HepG2 (cell line): ENCODE measurements around a stretch of chr6.

DNA sequence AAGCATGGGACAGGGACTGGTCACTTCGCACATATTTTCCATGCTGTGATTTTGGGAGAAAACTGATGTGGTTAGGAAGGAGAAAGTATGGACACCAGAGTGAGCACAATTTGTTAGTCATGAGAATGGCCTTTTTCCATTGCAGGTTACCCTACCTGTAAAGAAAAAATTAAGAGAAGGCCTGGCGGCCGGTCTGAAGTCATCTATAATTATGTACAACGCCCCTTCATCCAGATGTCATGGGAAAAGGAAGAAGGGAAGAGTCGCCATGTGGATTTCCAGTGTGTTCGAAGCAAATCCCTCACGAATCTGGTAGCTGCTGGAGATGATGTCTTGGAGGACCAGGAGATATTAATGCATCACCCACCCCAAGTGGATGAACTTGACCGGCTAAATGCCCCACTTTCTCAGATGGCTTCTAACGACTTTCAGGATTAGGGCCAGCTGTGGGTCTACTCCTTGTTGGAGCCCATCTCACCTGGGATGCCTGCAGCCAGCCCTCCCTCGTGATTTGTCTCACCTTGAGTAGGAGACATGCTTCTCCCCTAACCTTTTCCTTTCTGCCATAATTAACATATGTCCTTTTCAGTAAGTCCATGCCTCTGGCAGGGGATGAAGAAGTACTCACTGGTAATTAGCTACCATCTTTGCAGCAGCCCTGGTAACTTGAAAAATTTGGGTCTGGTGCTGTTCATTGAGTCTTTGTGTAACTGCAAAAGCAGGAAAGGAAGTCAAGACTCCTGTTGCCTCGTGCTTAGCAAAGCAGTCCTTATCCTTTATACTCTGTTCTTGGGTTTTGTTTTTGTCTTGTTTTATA is 44.1 kb downstream of the KCTD20 start:
- RRBS, 2 experiments: no CpG with 5 or more reads among the region's 11 CpGs
CAGE:
- cytosol, long polyA minus RNA: no peak
- cytosol, long polyA plus RNA: no peak
- long polyA plus RNA: no peak
- nucleus, long polyA minus RNA: no peak
- nucleus, long polyA plus RNA: no peak

DNA sequence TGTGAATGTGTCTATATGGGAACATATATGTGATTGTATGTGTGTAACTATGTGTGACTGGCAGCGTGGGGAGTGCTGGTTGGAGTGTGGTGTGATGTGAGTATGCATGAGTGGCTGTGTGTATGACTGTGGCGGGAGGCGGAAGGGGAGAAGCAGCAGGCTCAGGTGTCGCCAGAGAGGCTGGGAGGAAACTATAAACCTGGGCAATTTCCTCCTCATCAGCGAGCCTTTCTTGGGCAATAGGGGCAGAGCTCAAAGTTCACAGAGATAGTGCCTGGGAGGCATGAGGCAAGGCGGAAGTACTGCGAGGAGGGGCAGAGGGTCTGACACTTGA is 29.8 kb downstream of the SRSF3 start:
- RRBS, 2 experiments: no CpG with 5 or more reads among the region's 7 CpGs
CAGE:
- cytosol, long polyA minus RNA: no peak
- cytosol, long polyA plus RNA: no peak
- long polyA plus RNA: no peak
- nucleus, long polyA minus RNA: no peak
- nucleus, long polyA plus RNA: no peak

GRCh38 chr6:36677688-36678252 is 744 bp upstream of the CDKN1A start:
- RRBS, 2 experiments: no CpG with 5 or more reads among the region's 5 CpGs
CAGE:
- cytosol, long polyA minus RNA: no peak
- cytosol, long polyA plus RNA: no peak
- long polyA plus RNA: start-site peak on the minus strand at chr6:36677931-36677986, 13 and 22 reads in 2 replicates
- nucleus, long polyA minus RNA: no peak
- nucleus, long polyA plus RNA: start-site peak on the minus strand at chr6:36677890-36678020, 20 and 13 reads in 2 replicates

DNA sequence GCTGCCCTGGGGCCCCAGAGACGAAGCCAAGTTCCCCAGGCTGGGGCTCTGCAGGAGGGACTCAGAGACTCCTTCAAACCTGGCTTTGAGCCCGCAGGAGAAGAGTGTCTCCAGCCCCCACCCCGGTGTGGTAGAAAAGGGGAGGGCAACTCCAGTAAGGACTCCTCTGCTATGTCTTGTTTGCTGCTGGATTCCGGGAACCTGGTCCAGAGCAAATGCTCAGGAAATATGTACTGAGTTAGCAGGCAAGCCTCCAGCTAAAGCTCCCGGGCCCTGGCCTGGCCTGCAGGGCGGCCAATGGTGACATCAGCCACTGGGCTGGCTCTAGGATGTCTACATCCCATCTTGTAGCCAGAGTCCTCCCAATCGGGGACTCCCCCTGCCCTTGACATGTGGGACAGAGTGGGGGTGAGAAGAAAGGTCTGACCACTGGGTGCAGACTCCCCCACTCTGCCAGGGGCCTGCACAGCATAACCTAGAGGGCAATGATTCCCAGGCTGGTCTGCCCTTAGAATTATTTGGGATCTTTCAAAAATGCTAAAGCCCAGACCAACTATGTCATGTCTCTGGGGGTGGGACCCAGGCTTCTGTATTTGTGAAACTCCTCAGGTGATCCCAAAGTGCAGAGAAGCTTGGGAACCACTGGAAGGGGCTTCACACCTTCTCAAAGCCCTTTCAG is 38.1 kb downstream of the RAB44 start:
- RRBS, 2 experiments: 12 to 14% methylated on average over 3 of the region's 7 CpGs
CAGE:
- cytosol, long polyA minus RNA: no peak
- cytosol, long polyA plus RNA: no peak
- long polyA plus RNA: no peak
- nucleus, long polyA minus RNA: no peak
- nucleus, long polyA plus RNA: no peak

DNA sequence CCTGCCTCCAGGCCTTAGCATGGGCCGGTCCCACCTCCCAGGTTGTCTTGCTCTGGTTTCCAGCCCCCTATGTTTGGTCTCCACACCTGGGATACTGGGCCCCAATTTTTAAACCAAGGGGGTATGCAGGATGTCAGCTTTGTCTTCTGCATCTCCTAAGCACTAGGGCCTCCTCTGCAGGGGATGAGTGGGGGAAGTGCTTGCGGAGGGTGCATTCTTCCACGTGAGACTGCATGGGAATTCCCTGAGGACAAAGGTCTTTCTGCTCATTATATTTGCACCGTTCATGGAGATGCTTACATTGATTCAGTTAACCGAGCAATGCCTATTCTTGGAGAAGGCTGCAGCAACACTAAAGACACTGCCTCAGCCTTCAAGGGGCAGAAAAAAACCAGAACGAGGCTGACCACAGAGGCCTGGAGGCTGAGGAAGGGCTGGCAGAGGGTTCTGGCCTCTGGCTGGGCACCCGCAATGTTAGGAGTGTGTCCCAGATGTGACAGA is 45.4 kb downstream of the RAB44 start:
- RRBS, 2 experiments: 17 to 22% methylated on average over 1 of the region's 7 CpGs
CAGE:
- cytosol, long polyA minus RNA: no peak
- cytosol, long polyA plus RNA: no peak
- long polyA plus RNA: no peak
- nucleus, long polyA minus RNA: no peak
- nucleus, long polyA plus RNA: no peak

DNA sequence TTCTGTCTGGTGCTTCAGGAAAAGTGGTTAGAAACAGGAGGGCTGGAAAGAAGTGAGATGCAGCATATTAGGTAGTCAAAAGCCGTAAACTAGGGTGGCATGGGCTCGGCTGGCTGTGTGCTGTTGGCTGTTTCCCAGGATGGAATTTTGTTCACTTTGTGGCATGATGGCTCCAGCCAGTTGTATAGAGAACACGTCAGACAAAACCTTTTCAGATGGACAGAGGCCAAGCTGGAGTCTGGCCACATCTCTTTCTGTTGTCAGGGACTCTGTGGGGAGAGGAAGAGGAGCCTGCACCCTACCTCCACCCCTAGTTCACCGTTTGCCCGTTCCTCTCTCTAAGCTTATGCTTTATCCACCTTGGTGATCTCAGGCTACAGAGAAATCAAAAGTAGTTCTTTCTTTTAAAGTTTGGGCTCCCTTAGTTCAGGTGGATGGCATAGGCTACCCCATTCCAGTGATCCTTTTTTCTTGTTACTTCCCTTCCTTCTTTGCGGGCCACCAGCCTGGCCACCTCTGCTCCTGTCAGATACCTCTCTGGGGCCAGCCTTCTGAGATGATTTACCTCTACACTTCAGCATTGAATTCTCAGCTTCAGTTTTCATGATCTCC is 22.1 kb downstream of the C6orf89 start:
- RRBS, 2 experiments: no CpG with 5 or more reads among the region's 6 CpGs
CAGE:
- cytosol, long polyA minus RNA: no peak
- cytosol, long polyA plus RNA: no peak
- long polyA plus RNA: no peak
- nucleus, long polyA minus RNA: no peak
- nucleus, long polyA plus RNA: no peak

GRCh38 chr6:36912559-36913106 is 26.9 kb downstream of the C6orf89 start:
- RRBS, 2 experiments: no CpG with 5 or more reads among the region's 11 CpGs
CAGE:
- cytosol, long polyA minus RNA: no peak
- cytosol, long polyA plus RNA: no peak
- long polyA plus RNA: no peak
- nucleus, long polyA minus RNA: no peak
- nucleus, long polyA plus RNA: no peak

DNA sequence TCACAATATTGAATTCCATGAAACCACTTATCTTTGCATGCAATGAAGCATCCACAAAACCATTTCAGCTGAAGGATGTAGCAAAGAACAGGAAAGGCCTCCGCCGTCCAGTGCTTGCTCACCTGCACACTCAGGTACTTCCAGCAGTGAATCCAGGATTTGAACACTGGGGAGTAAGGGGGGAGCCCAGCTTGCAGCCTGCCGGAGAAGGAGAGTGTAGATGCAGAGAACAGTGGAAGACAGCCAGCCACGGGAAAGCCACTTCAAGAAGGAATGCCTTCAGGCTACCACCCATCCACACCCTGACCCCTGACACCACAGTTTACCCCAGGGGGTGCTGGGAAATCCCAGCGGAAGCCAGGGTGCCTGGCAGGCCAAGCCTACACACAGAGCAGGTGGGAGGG is 15.4 kb downstream of the PI16 start:
- RRBS, 2 experiments: no CpG with 5 or more reads among the region's 5 CpGs
CAGE:
- cytosol, long polyA minus RNA: no peak
- cytosol, long polyA plus RNA: no peak
- long polyA plus RNA: no peak
- nucleus, long polyA minus RNA: no peak
- nucleus, long polyA plus RNA: no peak

GRCh38 chr6:36970321-36970889 is 15.6 kb downstream of the MTCH1 start:
- RRBS, 2 experiments: no CpG with 5 or more reads among the region's 12 CpGs
CAGE:
- cytosol, long polyA minus RNA: no peak
- cytosol, long polyA plus RNA: no peak
- long polyA plus RNA: no peak
- nucleus, long polyA minus RNA: no peak
- nucleus, long polyA plus RNA: no peak

- RRBS, 2 experiments: no CpG with 5 or more reads among the region's 8 CpGs
CAGE:
- cytosol, long polyA minus RNA: no peak
- cytosol, long polyA plus RNA: no peak
- long polyA plus RNA: no peak
- nucleus, long polyA minus RNA: no peak
- nucleus, long polyA plus RNA: no peak
These were observed 7.6 kb downstream of the MTCH1 start for GRCh38 chr6:36978288-36978984.

GRCh38 chr6:37024337-37025444 is 19.2 kb downstream of the FGD2 start:
- RRBS, 2 experiments: no CpG with 5 or more reads among the region's 20 CpGs
CAGE:
- cytosol, long polyA minus RNA: no peak
- cytosol, long polyA plus RNA: no peak
- long polyA plus RNA: no peak
- nucleus, long polyA minus RNA: no peak
- nucleus, long polyA plus RNA: no peak

- RRBS, 2 experiments: no CpG with 5 or more reads among the region's 8 CpGs
CAGE:
- cytosol, long polyA minus RNA: no peak
- cytosol, long polyA plus RNA: no peak
- long polyA plus RNA: no peak
- nucleus, long polyA minus RNA: no peak
- nucleus, long polyA plus RNA: no peak
These were observed 43.9 kb downstream of the FGD2 start for GRCh38 chr6:37049312-37049752.

GRCh38 chr6:37210819-37211287 is 40.9 kb downstream of the PIM1 start:
- RRBS, 2 experiments: no CpG with 5 or more reads among the region's 5 CpGs
CAGE:
- cytosol, long polyA minus RNA: no peak
- cytosol, long polyA plus RNA: no peak
- long polyA plus RNA: no peak
- nucleus, long polyA minus RNA: no peak
- nucleus, long polyA plus RNA: no peak

DNA sequence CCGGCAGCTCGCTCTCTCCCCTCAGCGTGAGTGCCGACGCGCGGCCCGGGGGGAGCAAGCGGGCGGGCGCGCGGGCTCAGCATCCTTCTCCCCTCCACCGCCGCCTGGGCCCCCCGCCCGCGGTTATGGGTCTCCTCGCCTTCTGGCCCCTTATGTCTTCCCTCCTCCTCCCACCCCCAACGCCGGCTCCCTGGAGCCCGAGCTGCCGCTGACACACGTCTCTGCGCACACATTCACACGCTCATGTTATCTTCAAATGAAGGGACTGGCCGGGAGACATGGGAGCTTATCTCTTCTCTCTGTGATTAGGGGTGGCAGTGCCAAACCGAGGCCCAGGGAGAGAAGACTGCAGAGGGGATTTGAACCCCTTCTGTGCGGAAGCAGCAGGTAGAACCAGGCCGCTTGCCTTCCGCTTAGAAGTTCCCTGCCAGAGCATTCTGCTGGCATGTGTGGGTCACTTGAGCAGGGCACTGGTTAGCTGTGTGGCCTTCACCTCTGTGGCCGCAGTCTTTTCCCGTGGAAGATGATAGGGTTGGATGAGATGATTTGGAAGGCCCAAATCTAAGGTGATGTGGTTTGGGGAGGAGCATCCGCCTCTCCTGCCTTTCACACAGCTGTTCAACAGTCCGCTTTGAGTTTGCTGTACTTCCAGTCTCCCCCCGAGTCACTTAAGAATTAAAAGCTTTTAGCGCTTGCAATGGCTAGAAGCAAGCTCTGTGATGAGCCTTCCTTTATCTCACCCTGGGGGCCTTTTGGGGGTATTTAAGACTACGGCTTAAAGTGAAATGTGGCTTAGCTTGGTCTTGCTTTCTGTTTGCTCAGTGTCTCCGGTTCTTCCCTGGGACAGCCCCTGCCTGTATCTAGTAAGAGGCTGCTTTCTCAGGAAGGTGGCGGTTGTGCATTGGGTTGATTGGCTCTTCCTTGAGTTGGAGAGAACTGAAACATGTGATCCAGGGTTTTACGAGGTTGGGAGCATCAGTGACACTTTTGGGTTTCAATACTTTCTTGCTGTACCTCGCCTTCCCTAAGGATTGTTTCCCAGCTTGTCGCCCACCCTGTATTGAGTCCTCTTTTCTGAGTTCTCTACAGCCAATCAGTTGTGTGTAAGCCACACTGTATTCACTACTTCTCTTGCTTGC is 700 bp downstream of the CMTR1 start:
- RRBS, 2 experiments: 2% methylated on average over 14 of the region's 43 CpGs
CAGE:
- cytosol, long polyA minus RNA: no peak
- cytosol, long polyA plus RNA: no peak
- long polyA plus RNA: no peak
- nucleus, long polyA minus RNA: no peak
- nucleus, long polyA plus RNA: no peak

DNA sequence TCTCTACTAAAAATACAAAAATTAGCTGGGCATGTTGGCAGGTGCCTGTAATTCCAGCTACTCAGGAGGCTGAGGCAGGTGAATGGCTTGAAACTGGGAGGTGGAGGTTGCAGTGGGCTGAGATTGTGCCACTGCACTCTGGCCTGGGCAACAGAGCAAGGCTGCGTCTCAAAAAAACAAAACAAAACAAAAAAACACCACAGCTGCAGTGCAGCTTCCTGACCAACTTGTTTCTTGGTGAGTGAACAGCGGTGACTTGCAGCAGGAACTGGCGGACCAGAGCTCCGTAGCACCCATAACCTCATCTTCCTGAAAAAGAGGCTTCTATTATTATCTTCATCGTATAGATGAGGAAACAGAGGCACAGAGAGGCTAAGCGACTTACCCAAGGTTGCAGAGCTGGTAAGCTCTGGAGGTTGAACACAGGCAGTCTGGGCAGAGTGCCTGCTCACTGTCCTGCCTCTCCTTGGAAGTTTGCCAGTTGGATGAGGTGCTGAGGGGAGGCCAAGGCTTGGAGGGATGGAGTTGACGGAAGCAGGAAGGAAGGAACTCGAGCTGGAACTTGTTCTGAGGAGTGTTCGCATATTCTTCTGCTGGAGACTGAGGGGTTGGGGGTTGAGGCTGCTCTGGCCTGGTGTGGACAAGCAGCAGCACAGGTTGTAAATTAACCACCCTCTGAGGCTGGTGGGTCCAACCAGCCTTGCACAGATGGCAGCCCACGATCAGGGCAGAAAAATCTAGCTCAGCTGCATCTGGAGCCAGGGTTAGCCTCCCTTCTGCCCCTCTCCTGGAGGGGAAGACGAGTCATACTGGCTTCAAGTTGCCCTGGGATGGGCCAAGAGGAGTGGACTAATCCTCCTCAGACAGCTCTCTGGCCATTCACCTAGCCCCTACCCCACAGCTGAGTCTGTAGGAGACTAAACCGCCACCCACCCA is 48.0 kb upstream of the CCDC167 start:
- RRBS, 2 experiments: no CpG with 5 or more reads among the region's 12 CpGs
CAGE:
- cytosol, long polyA minus RNA: no peak
- cytosol, long polyA plus RNA: no peak
- long polyA plus RNA: no peak
- nucleus, long polyA minus RNA: no peak
- nucleus, long polyA plus RNA: no peak

DNA sequence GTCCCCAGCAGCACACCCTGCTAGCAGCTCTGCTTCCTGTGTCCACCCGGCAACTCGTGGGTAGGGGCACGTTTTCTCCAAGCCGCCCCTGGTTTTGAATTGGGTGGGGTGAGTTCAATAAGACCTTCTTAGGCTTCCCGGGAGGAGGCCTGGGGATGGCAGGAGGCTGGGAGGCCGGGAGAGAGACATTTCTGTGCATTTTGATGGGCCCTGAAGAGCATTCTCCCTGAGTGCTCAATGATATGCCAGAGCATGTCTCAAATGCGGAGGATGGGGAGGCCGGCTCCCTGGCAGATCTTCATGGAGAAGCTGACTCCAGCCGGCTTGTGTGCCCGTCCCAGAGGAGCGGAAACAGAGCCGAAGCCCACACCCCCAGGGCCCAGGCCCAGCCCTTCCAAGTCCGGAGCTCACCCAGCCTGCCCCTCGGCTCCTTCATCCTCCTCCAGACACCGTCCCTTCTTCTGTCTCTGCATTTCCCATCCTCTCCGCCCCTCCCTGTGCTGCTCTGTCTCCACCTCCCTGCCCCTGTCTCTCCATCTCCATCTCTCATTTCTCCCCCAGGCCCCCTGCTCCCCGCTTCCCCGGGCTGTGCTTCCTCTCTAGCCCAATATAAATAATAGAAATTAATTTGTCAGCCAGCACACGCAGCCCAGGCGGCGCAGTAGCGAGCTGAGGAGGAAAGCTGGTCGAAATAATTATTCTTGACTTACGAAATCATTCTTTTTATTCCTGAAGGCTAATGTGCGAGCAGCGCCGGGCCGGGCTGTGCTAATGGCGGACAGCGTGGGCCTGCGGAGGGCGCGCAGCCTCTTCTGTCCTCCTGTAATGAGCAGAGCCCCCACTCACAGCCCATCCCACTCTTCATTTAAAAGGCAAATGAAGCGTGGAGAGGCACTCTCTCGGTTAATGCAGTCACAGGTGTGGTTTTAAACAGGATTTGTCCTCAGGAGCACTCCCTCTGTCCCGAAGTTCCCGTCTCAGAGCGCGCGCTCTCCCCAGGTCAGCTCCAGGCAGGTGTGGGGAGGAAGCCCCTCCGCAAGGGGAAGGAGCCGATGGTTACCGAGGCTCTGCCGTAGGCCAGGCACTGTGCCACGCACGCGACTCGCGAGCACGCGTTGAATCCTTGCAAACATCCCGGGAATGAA is 36.0 kb upstream of the ZFAND3 start:
- RRBS, 2 experiments: 28 to 38% methylated on average over 9 to 11 of the region's 52 CpGs
CAGE:
- cytosol, long polyA minus RNA: no peak
- cytosol, long polyA plus RNA: no peak
- long polyA plus RNA: no peak
- nucleus, long polyA minus RNA: no peak
- nucleus, long polyA plus RNA: no peak

GRCh38 chr6:38154998-38155661 is 335.6 kb downstream of the ZFAND3 start:
- RRBS, 2 experiments: no CpG with 5 or more reads among the region's 10 CpGs
CAGE:
- cytosol, long polyA minus RNA: no peak
- cytosol, long polyA plus RNA: no peak
- long polyA plus RNA: no peak
- nucleus, long polyA minus RNA: no peak
- nucleus, long polyA plus RNA: no peak

DNA sequence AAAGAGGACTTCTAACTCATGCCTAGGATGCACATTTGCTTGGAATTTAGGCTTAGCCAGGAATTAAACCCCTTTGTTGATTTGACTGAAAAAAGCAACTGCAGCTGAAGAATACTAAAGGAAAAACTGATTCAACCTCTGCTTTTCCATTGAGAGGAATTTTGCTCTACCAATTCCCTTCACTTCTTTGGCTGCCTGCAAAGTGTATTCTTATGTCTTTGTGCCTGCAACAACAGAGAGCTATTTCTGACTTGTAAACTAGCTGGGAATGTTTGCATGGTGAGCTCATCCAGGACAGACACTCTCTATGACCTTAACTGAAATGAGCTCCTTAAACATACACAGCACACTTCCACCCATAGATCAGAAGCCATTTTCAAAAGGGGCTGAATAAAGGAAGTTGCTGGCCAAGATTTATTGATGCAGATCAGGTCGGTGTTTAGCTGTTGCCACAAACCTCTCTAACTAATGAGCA is 377.8 kb downstream of the BTBD9 start:
- RRBS, 2 experiments: no CpG with 5 or more reads among the region's 1 CpG
CAGE:
- cytosol, long polyA minus RNA: no peak
- cytosol, long polyA plus RNA: no peak
- long polyA plus RNA: no peak
- nucleus, long polyA minus RNA: no peak
- nucleus, long polyA plus RNA: no peak

DNA sequence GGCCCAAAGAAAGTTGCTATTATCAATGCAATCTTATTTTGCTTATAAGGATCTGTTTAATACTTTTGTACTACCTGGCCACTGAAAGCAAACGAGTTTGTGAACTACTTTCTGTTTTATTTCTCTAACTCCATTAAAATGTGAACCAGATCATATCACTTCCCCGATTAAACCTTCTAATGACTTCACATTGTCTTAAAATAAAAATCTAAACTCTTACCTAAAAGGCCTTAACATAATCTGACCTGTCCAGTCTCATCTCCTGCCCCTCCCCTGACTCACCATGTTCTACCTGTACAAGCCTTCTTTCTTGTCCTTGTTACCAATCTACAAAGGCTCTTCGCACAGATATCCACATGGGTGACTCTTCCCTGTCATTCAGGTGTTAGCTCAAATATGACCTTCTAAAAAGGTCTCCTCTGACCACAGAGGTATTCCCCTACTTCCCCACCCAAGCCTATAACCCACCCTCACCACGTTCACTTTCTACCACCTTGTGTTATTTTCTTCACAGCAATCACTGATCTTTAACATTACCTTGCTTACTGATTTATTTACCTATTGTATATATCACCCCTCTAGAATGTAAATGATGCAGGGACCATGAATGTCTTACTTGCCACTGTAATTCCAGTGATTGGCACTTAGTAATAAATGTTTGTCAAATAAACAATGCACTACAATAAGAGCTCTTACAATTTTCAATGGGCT is 96.8 kb downstream of the BTBD9 start:
- RRBS, 2 experiments: no CpG with 5 or more reads among the region's 4 CpGs
CAGE:
- cytosol, long polyA minus RNA: no peak
- cytosol, long polyA plus RNA: no peak
- long polyA plus RNA: no peak
- nucleus, long polyA minus RNA: no peak
- nucleus, long polyA plus RNA: no peak

GRCh38 chr6:38565255-38565749 is 74.4 kb downstream of the BTBD9 start:
- RRBS, 2 experiments: no CpG with 5 or more reads among the region's 3 CpGs
CAGE:
- cytosol, long polyA minus RNA: no peak
- cytosol, long polyA plus RNA: no peak
- long polyA plus RNA: no peak
- nucleus, long polyA minus RNA: no peak
- nucleus, long polyA plus RNA: no peak